Endodermal cell (in vitro differentiated cells): ENCODE measurements around a stretch of chr10.

DNA sequence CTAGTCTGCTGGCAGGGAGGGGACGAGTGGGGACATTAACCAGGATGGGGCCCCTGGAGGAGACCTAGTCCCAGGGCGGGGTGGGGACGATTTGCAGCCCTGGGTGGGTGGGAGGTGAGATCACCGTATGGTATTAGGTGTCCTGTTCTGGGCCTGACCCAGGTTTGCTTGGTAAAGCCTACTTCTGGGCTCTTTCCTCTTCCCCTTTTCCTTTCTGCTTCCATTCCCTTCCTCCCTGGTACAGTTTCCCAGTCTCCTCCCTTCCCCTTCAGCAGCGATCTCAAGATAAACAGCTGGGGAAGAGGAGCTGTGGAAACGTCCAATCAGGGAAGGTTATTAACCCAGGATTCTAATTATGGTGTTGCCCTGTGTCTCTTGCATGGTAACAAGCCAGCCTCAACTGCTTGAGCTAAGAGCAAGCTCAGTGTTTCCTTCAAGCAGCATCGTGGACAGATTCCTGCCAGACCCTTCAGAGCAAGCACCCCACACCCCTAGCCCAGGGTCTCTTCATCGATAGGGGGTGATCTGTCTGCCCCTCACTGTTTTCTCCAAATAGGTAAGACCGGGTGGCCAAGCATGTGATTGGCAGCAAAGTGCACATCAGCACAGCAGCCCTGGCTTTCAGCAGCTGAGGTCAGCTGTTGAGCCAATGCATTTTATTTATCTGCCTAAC, 233.4 kb downstream of the RPS24 start:
- PRO-cap, result no peak

- PRO-cap, result no peak
Measured at GRCh38 chr10:78457943-78458713, 424.5 kb downstream of the RPS24 start.

GRCh38 chr10:78518542-78518919, 484.9 kb downstream of the RPS24 start:
- PRO-cap, result no peak

- PRO-cap, result no peak
Measured at GRCh38 chr10:78693999-78694290, 374.8 kb upstream of the ZMIZ1 start.

- PRO-cap, result no peak
Measured at GRCh38 chr10:79003114-79004077, 65.4 kb upstream of the ZMIZ1 start.

GRCh38 chr10:79073353-79074515, 5.0 kb downstream of the ZMIZ1 start:
- PRO-cap, result no peak

GRCh38 chr10:79076843-79077383, 8.1 kb downstream of the ZMIZ1 start:
- PRO-cap, result no peak

- PRO-cap, result no peak
Measured at GRCh38 chr10:79152396-79152813, 83.6 kb downstream of the ZMIZ1 start.

GRCh38 chr10:79187130-79187808, 118.5 kb downstream of the ZMIZ1 start:
- PRO-cap, result no peak

GRCh38 chr10:79187809-79188822, 119.3 kb downstream of the ZMIZ1 start:
- PRO-cap, result no peak

- PRO-cap, result no peak
Measured at GRCh38 chr10:79208998-79209720, 138.1 kb upstream of the PPIF start.

DNA sequence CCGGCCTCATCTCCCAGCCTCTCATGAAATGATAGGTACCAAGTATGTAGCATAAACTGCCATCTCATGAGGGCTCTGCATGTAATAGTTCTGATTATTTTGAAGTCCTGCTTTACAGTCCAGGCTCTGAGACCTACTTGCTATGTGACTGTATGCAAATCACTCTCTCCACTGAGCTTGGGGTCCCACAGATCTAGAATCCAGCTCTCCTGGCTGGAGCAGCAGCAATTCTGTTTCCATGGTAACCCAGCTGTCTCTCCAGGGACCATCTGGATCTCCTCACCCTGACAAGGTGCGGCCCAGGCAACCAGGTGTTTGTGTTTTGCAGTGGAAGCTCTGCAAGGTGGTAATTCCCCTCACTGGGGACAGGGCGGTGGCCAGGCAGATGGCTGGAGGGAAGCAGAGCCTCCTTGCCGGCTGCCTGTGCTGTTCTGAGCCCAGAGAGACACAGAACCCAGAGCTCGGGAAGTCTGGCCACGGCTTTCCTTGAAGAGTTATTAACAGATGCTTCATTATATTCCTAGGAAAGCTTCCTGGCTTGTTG, 118.3 kb upstream of the PPIF start:
- PRO-cap, result no peak

DNA sequence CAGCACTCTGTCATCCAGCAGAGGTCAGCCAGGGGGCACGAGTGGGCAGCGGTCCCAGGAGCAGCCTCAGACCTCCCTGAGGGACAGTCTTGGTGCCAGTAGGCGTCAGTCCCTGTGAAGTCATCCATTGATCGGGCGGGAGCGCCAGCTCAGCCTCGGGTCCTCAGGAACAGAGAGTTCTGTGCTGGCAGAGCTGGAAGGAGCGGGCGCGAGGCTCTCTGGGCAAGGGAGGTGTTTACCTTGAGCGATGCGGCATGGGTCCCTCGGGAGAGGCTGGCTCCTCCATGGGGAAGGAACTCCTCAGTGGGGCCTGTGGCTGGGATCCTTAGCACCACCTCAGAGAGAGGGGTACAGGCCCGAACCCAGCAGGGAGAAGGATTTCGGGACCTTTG, 101.1 kb upstream of the PPIF start:
- PRO-cap, result no peak

DNA sequence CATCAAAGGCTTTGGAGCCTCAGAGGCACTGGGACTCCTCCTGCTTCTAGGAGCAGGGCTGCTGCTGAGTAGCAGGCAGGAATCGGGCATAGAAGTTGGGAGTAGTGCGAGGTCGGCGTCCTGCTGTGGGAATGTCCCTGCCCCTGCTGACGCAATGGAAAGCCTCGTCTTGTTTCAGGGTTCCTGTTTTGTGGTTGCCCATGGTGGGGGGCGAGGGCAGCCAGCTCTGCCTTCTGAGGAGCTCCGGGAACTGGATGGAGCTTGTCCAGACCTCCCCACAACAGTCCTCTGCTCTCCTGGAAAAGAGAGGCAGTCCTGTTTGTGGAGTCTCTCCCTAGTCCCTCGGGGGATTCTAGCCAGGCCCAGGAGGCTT, 98.8 kb upstream of the PPIF start:
- PRO-cap, result no peak

DNA sequence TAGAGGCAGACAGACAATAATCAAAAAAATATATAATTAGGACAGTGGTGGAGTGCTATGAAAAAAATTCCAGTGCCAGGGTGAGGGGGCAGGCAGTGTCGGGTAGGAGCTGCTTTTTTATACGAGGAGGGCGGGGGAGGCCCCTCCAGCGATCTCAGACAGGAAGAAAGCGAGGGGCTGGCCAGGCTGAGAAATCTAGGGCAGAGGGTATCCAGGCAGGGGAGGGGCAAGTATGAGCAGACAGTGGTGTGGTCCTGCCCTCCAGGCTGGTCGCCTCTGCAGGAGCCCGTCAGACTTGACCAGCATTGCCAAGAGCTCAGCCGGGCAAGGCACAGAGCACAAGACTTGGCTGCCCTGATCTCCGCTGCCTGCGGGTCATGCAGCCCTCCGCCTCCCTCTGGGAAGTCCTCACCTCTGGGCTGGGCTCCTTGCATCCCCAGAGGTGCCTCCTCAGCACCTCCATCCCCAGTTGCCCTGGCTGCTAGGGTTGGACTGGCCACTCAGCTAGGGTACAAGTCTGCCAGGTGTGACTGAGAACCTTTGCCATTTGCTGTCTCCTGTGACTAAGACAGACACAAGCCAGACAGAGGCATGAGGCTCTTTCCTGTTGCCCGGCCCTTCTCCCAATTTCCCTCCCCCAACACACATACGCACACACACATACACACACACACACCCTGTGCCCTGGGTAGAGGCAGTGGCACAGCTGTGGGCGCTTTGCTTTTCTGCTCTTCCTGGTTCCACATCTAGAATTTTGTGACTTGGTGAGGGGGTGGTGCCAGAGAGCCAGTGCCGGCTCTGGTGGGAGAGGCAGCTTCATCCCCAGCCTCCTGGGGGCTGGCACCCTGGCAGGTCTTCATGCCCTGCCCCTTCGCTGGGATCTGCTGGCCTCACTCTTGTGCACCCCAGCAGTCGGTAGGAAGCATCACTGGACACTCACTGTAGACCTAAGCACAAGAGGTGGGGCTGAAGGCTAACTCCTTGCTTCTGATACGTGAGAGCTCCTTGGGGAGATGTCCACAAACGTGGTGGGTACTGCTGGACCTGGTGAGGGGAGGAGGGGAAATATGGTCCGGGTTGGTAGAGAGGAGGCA, 59.0 kb upstream of the PPIF start:
- PRO-cap, result no peak

DNA sequence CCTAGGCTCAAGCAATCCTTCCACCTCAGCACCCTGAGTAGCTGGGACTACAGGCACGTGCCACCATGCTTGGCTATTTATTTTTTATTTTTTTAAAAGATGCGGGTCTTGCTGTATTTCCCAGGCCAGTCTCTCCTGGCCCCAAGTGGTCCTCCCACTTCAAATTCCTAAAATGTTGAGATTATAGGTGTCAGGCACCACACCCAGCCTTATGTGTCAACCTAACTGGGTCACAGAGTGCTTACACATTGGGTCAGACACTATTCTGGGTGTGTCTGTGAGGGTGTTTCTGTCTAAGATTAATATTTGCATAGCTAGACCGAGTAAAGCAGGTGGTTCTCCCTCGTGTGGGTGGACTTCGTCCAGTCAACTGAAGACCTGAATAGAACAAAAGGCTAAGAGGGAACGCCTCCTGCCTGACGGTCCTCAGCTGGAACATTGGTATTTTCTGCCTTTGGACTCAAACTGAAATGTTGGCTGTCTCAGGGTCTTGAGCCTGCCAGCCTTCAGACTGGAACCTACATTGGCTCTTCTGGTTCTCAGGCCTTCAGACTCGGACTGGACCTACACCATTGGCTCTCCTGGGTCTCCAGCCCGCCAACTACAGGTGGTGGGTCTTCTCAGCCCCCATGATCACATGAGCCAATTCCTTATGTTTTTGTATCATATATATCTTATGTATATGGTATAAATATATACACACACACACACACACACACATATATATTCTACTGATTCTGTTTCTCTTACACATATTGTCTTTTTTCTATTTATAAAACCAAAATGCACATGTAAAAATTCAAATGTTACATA, 11.6 kb downstream of the PPIF start:
- PRO-cap, result no peak

DNA sequence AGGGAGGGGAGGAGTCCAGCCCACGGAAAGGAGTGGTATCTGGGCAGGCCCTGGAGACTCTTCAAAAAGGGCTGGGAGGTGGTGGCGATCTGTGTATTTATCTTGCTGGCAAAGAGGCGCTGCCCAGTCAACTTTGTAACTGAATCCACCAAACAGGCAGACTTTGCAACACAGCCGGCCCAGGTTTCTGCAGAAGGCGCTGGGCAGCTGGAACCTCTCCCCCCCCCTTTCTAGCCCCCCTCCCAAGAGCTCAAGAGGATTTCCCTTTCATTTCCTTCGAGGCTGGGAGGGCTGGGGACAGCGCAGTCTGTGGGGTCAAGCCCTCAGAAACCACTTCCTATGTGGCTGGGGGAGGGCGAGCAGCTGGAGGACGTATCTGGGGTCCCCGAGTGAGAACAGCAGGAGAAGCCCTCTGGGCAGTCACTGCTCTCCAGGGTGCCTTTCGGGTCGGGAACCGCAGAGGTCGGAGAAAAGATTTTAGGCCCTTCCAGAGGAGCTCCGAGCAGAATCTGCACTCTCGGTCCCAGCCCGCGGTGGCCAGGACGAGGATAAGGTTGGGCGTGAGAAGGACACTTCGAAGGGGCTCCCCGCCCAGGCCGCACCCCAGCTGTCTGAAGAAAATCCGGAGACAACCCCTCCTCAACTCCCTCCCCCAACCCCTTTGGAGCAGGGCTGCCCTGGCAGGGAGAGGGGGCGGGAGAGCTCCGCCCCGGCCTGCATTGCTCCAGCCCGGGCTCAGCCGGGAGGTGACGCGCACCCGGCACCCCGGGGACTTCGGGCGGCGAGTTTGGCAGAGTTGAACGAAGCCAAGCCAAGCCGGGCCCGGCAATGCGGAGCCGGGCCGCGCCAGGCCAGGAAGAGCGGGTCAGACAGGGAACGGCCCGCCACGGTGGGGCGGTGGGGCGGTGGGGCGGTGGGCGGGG, 909 bp downstream of the ZCCHC24 start:
- PRO-cap, result unidirectional peak, plus-strand start at position 64 of the sequence; unidirectional peak, plus-strand start at position 793 of the sequence

- PRO-cap, result no peak
Measured at GRCh38 chr10:79714811-79715089, 11.7 kb downstream of the NUTM2B start.

DNA sequence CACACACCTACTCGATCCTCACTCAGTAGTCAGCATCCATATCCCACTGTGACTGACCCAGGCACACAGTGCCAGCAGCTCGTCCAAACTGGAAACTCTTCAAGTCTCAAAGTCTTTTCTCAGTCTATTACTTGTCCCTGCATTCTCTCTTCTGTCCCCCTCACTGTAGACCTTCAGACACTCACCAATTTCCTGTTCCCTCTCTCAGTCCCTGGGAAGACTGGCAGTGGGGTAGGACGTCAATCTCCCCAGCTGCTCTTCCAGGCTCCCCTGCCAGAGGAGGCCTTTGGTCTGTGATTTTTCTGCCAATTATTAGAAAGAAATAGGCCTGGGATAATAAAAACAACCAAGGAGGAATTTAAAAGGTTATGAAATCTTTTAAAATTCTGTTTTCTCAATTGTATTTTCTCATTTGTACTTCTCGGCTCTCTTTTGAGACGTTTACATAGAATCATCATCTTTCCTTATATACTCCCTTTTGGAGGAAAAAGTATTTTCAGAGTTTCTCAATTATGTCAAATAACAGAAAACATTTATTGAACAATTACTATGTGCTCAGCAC, 41.9 kb upstream of the NUTM2E start:
- PRO-cap, result no peak

DNA sequence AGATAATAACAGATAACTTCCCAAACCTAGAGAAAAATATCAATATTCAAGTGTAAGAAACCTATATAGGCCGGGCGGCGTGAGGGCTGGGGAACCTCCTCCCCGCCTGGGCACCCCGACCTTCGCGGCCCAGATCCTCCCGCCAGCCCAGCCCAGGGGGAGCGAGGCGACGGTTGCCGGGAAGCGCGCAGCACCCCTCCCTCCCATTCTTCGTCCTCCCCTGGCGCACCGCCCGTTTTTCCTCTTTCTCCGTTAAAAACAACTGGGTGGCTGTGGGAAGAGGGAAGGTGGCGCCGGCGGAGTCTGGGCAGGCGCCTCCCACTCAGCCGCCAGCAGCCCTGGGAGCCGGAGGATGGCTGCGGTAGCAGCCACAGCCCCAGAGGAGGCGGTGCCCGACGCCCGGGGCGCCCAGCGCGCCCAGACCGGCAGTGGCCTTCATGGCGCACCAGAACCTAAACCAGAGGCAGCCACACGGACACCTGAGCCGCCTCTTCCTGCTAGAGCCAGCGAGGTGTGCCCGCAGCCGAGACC, 32.6 kb upstream of the SFTPD start:
- PRO-cap, result unidirectional peak, plus-strand start at position 145 of the sequence; bidirectional peak, plus-strand start at position 448 of the sequence, minus-strand start at position 354 of the sequence; bidirectional peak, plus-strand start outside the sequence, minus-strand start at position 496 of the sequence